ENCODE results near the genes PLIN4, MYDGF, TICAM1 and UHRF1.

- RRBS: no CpG with 5 or more reads among the region's 19 CpGs
Measured at GRCh38 chr19:4045601-4046095, 21.1 kb downstream of the ZBTB7A start.

- RRBS: no CpG with 5 or more reads among the region's 13 CpGs
Measured at GRCh38 chr19:4057312-4057573, 9.5 kb downstream of the ZBTB7A start.

GRCh38 chr19:4086232-4086993 lies 19.7 kb upstream of the ZBTB7A start:
- RRBS: 23% methylated on average over 5 of the region's 25 CpGs

- RRBS: no CpG with 5 or more reads among the region's 11 CpGs
Measured at GRCh38 chr19:4208535-4209233, 20.6 kb upstream of the EBI3 start.

GRCh38 chr19:4303849-4304051 lies 648 bp upstream of the FSD1 start:
- RRBS: no CpG with 5 or more reads among the region's 7 CpGs

DNA sequence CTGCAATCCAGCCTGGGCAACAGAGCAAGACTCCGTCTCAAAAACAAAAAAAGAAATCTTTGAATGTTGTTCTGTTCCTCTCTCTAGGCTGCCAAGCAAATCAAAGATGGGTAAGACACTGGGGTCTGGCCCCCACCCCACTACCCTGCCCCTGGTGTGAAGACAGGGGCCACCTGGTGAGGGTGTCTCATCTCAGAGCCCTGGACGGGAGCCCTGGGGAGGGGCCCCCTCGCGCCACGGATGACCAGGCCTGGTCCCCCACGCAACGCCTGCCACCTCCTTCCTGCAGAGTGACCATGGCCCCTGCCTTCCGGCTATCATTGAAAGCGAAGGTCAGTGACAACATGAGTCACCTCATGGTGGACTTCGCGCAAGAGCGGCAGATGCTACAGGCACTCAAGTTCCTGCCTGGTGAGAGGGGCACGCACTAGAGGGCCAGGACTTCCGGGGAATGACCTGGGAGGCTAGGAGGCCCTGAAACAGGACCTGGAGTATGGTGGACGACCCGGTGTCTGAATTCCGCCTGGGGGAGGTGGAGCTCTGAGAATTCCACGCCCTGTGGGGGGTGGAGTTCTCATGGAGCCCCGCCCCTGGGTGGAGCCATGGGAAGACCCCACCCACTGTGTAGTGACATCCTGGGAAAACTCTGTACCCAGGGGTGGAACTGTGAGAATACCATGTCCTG lies 5.9 kb downstream of the FSD1 start:
- RRBS: 92% methylated on average over 3 of the region's 19 CpGs

DNA sequence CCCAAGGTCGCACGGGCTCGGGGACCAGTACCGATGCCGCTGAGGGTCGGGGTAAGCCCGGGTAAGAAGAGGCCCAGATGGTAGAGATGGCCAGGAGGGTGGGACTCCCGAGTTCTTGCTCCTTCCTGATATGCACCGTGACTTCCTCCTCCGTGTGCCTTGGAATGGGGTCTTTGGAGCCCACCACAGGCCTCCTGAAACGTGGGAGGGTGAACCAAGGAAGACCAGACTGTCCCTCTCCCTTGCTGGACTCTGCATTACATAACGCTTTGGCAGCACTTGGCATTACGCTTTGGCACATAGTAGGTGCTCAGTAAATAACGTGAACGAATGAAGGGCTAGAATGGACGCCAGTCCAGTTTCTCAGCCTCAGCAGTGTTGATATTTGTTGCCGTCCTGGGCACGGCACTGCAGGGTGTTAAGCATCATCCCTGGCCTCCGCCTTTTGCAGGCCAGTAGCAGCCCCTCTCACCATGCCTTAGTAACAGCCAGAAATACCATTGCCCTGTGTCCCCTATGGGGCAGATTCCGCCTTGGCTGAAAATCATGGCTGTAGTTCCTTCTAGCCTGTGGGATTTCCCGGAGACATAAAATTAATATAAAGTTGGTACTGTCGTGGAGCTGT lies 876 bp downstream of the CHAF1A start:
- RRBS: no CpG with 5 or more reads among the region's 22 CpGs

GRCh38 chr19:4471518-4472204 lies 436 bp upstream of the HDGFL2 start:
- RRBS: under 1% methylated on average over 4 of the region's 35 CpGs

DNA sequence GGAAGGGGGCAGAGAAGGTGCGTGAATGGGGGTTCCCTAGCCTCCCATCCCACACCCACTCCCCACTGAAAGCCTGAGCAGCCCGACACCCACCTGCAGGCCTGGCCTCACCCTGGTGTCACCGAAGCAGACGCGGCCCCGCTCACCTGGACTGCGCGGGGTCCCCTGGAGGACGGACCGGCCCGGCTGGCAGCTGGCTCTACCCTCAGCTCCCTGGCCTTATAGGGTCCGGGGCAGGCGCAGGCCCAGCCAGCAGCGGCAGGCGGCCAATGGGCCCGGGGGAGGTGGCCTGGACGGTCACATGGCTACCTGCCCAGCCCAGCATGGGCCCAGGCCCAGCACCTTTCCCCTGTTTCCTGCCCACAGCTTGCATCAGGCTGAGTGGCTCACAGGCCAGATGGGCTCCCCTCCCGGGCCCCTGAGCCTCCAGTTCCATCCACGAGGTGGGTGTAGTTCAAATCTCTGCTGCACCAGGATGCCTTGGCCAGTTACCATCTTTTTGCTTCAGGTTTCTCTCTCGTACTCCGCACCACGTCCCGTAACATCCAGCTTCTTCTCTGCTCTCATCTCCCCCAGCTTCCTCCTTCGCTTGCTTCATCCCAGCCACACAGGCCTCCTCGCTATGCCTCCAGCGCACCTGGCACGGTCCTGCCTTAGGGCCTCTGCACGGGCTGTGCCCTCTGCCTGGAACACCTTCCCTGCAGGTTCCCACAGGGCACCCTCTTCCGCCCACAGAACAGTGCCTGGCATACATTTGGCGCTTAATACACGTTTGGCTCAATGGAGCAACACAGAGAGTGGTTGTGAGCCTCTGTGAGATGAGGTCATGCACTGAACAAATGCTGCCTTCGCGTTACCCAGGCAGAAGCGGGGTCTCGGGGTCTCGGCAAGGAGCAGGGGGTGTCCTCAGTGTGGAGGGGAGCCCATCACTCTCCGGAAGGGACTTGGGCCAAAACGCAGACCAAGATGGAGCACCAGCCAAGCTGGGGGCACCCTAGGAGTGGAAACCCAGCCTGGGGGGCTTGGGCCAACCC lies at the start of gene PLIN4:
PLIN4 (minus strand) TSS at position 195 of the 1,034 bp plus-strand sequence.
- RRBS: 17% methylated on average over 5 of the region's 38 CpGs

GRCh38 chr19:4557802-4558224 lies 1.7 kb downstream of the SEMA6B start:
- RRBS: no CpG with 5 or more reads among the region's 18 CpGs

- RRBS: 5% methylated on average over 16 of the region's 21 CpGs
Measured at GRCh38 chr19:4584949-4585387, 25.5 kb upstream of the SEMA6B start.

DNA sequence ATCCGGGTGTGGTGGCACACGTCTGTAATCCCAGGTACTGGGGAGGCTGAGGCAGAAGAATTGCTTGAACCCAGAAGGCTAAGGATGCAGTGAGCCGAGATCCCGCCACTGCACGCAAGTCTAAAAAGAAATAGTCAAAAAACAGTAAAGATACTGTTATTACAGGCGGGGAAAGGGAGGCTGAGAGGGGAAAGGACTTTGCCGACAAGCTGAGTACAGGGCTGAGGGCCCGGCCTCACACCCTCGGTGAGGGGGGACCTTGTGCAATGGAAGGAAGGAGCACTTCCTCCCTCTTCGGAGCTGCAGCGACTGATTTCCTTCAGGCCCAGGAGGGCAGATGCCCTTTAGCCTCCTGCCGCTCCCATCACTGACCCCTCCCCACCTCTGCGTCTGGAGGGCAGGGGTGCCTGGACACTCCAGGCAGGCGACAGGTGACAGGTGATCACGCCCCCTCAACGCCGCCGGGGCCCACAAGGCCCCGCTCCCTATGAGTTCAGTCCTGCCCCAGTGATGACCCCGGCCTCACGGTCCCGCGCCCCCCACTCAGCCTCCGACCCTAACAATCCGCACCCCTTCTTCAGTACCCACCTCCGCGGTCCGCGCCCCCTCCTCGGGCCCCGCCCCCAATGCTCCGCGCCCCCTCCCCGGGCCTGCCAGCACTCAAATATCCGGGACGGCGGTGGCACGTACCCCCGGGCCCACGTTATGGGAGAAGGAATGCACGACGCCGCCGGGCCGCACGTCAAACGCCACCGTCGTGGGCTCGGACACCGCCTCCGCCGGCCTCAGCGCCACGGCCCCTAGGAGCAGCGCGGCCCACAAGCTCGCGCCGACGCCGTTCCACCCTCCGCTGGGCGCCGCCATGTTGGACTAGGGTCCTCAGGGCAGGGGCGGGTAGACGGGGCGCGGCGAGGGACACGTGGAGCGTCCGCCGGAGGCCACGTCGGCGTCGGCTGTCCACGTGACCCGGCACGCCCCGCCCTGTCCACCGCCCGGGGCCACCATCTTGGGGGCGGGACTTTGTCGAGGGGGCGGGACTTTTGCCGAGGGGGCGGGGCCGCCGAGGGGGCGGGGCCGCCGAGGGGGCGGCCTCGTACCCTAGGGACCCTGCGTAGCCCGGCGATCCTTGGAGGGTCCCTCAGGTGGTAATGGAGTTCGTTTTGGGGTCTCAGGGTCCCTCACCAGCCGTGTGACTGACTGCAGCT lies at the start of gene MYDGF:
MYDGF (minus strand) TSS at position 872 of the 1,205 bp plus-strand sequence.
- RRBS: 2% methylated on average over 13 of the region's 101 CpGs

GRCh38 chr19:4678634-4679595 lies 8.8 kb upstream of the MYDGF start:
- RRBS: no CpG with 5 or more reads among the region's 38 CpGs

GRCh38 chr19:4768832-4769423 lies 22.6 kb upstream of the FEM1A start:
- RRBS: no CpG with 5 or more reads among the region's 19 CpGs

GRCh38 chr19:4791879-4792846 lies 629 bp downstream of the FEM1A start:
- RRBS: 3% methylated on average over 14 of the region's 91 CpGs

- RRBS: no CpG with 5 or more reads among the region's 30 CpGs
Measured at GRCh38 chr19:4794168-4795430, 3.1 kb downstream of the FEM1A start.

GRCh38 chr19:4831009-4832105 lies at the start of gene TICAM1:
TICAM1 (minus strand) TSS chr19:4831712.
- RRBS: 1% methylated on average over 6 of the region's 56 CpGs

- RRBS: 2% methylated on average over 24 of the region's 77 CpGs
Measured at GRCh38 chr19:4908369-4909646, at the start of gene UHRF1. UHRF1 (plus strand) TSS chr19:4909501.

GRCh38 chr19:5125815-5126424 lies 157.0 kb downstream of the KDM4B start:
- RRBS: no CpG with 5 or more reads among the region's 21 CpGs

DNA sequence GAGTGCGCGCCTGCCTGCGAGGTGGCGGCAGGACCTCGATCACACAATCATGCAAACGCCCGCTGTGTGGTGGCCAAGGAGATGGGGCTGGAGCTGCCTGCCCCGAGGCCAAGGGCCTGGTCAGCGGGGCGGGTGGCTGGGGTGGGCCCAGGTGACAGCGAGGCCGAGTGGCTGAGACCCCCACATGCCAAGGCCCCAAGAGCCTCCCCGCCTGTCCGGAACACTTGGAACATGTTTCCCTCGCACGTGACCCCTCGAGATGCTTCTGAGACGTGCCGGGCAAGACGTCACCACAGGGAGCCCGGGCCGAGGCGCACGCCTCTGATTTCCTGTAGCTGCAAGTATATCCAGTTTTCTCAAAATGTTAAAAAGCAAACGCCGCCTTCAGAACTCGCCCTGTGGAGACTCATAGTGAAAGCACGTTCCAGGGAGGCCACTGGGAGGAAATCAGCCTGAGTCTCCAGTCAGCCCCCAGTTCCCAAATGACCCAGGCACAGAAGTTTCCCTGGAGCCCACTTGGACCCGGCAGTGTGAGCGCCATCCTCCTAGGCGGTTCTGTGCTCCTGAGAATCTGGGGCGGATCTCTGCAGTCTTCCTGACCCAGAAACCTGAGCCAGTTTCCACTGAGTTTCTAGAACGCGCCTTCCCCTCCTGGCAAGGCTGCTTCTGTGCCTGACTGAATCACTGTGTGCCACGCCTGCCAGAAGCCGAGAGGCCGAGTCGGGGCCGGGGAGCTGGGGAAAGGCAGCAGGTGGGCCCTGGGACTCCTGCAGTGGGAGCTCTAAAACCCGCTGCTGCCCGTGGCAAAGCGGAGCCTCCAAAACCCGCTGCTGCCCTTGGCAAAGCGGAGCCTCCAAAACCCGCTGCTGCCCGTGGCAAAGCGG lies 179.2 kb downstream of the KDM4B start:
- RRBS: 78% methylated on average over 6 of the region's 47 CpGs